ENCODE measurements around a stretch of chr4.

GRCh38 chr4:87038712-87039279 lies 104.0 kb downstream of the AFF1 start:
- PRO-cap: no peak
- RAMPAGE, long total RNA, 3 experiments: no peak in any of the 3 experiments

GRCh38 chr4:87045556-87046400 lies 111.0 kb downstream of the AFF1 start:
- PRO-cap: no peak
- RAMPAGE, long total RNA, 3 experiments: no peak in any of the 3 experiments

- PRO-cap: no peak
- RAMPAGE, long total RNA, 3 experiments: no peak in any of the 3 experiments
Observed at GRCh38 chr4:87057781-87058032, 122.9 kb downstream of the AFF1 start.

DNA sequence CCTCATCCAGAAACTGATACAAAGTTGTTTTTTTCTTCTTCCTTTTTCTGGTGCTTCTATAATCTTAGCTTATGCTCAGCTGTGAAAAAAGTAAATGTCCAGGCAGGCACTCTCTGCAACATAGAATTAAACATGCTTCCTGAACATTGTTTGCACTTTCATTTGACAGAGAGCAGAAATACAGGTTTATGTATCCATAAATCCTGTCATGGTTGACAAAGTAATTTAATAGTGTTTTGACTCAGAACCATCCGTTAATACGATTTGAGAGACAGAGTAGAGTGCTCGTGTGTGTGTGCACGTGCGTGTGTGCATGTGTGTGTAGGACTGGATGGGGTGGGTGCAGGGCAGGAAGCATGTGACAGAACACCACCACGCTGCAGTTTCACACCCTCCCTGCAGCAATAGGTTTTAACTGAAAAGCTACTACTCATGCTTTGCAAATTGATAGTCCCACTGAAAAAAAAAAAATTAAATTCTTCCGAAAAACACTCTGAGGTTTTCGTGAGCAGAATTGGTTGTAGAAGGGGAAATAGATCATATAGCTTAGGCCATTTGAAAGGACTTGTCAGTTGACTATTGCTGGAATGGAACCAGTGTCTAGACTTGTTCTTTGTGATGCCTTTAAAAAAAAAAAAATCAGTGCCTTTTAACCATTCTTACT lies 139.0 kb downstream of the AFF1 start:
- PRO-cap: no peak
- RAMPAGE, long total RNA, 3 experiments: no peak in any of the 3 experiments

- PRO-cap: no peak
- RAMPAGE, long total RNA, 3 experiments: no peak in any of the 3 experiments
Observed at GRCh38 chr4:87125604-87126494, 94.6 kb downstream of the KLHL8 start.

GRCh38 chr4:87476899-87477362 lies 52.2 kb downstream of the SPARCL1 start:
- PRO-cap: no peak
- RAMPAGE, long total RNA, 3 experiments: no peak in any of the 3 experiments

DNA sequence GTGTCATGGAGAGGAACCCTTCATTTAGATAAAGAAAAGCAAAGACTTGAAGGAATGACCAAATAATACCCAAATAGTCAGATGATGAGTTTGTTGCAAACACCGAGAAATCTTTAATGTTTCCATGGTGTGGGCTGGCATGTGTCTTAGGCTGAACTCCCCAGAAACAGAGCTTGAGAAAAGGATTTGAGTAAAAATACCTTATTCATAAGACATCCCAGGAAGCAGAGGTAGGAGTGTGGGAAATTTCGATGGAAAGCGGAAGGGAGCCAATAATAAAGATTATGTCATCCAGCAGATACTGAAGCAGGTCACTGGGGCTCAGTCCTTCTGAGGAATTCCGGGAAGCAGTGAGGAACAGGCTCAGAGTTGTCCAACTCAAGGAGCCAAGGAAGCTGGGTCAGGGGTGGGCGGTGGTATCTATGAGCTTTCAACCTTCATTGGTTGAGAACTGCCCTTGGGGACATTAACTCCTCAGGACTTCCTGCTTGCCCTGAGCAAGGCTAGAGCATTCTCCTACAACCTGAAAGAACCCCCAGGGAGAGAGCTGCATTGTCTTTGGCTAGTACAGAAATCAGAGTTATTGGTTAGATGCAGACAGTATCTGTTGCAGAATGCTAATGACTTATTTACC lies 68.1 kb downstream of the DMP1 start:
- PRO-cap: no peak
- RAMPAGE, long total RNA, 3 experiments: no peak in any of the 3 experiments

- PRO-cap: unidirectional peak, minus-strand start at chr4:88008787
- RAMPAGE, long total RNA, 3 experiments: no peak in any of the 3 experiments
Observed at GRCh38 chr4:88008679-88009295, 1.4 kb downstream of the PKD2 start.

- PRO-cap: no peak
- RAMPAGE, long total RNA, 3 experiments: no peak in any of the 3 experiments
Observed at GRCh38 chr4:88110791-88111219, 47.6 kb downstream of the ABCG2 start.

- PRO-cap: bidirectional peak, plus-strand start at chr4:88291251, minus-strand start at chr4:88291040
- RAMPAGE, long total RNA, 3 experiments: no peak in any of the 3 experiments
Observed at GRCh38 chr4:88290841-88291409, 6.6 kb upstream of the PPM1K start.

DNA sequence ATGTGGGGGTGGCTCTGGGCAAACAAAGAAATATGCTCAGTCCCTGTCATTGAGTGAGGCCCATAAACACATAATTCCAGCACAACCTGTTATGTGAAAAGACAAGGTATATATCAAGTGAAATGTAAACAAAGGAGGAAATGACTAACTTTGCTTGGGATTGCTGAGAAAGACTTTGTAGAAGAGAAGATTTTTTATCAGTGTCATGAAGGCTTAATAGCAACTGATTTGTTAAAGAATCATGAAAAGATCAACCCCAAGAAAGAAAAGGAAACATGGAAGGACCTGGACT lies 34.7 kb upstream of the PPM1K start:
- PRO-cap: no peak
- RAMPAGE, long total RNA, 3 experiments: no peak in any of the 3 experiments

DNA sequence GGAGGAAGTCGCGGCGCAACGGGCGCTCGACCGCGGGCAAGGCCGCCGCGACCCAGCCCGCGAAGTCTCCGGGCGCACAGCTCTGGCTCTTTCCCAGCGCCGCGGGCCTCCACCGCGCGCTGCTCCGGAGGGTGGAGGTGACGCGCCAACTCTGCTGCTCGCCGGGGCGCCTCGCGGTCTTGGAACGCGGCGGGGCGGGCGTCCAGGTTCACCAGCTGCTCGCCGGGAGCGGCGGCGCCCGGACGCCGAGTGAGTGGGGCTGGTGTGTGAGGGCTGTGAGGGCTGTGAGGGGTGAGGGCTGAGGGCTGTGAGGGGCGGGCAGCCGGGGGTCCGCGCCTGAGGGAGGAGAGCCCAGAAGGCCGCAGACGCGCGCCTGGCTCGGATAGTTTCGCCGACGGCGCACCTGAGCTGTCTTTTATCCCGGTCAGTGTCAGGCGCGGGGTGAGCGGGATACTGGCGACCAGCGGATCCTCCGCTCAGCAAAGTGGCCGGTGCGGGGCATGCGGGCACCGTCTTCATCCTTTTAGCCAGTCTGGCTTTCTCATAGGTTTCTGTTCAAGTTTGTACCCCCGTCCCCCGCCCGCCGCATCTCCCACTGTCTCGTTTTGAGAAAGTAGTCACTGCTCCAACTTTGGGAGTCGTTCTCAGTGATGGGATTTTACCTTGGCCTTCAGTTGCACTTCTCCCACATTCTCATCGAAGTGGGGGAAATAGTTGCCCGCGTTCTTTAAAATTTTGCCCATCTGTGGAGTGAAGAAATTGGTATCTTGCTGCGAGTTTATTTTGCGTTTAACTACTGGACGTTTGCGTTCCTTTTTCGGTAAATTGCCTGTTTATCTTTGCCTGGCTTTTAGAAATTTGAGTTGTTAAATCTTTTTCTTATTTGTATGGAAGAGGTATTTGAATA lies 620 bp downstream of the HERC5 start:
- PRO-cap: no peak
- RAMPAGE, long total RNA, 3 experiments: no peak in any of the 3 experiments

- PRO-cap: no peak
- RAMPAGE, long total RNA, 3 experiments: no peak in any of the 3 experiments
Observed at GRCh38 chr4:88463301-88464036, 6.5 kb downstream of the HERC5 start.

- PRO-cap: no peak
- RAMPAGE, long total RNA, 3 experiments: no peak in any of the 3 experiments
Observed at GRCh38 chr4:88738110-88738782, 40.6 kb upstream of the NAP1L5 start.

DNA sequence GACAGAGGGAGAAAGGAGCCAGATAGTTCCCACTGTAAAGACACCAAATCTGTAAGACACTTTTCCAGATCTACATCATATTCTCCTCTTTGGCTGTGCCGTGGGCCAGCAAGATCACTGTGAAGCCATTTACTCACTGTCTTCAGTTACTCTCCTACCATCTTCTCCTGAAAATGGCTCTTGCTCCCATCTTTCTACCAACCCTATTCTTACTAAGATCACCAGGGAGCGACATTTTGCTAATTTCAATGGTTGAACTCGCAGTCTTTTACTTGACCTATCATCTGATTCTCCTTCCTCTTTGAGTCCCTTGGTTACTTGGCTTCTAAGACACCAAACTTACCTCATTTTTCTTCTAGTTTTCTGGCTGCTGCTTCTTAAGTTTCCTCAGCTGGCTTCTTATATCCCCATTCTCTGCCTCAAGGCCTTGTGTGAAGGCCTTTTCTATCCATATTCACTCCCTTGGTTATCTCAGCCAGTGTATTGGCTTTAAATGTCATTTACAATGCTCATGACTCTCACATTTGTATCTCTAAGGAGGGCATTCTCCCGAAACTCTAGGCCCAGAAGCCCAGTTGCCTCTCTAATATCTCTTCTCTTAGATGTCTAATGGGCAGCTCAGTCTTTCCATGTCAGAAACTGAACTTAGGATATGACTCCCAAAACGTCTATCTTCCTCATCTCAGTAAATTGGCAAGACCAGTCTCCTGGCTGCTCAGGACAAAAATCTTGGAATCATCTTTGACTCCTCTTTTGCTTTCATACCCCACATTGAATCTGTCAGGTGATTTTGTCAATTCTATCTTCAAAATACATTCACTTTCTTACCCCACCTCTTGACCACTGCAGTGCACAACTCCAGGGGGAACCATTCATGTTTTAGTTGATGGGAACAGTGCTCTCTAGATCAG lies 80.2 kb upstream of the NAP1L5 start:
- PRO-cap: no peak
- RAMPAGE, long total RNA, 3 experiments: start-site peak on the minus strand in 1 of 3 experiments, centred at position 641 of the sequence, 7 reads per replicate

- PRO-cap: no peak
- RAMPAGE, long total RNA, 3 experiments: no peak in any of the 3 experiments
Observed at GRCh38 chr4:89157496-89158197, 46.3 kb downstream of the TIGD2 start.

- PRO-cap: no peak
- RAMPAGE, long total RNA, 3 experiments: no peak in any of the 3 experiments
Observed at GRCh38 chr4:89303142-89303669, 4.4 kb downstream of the GPRIN3 start.

- PRO-cap: no peak
- RAMPAGE, long total RNA, 3 experiments: no peak in any of the 3 experiments
Observed at GRCh38 chr4:89303686-89304419, 3.7 kb downstream of the GPRIN3 start.

DNA sequence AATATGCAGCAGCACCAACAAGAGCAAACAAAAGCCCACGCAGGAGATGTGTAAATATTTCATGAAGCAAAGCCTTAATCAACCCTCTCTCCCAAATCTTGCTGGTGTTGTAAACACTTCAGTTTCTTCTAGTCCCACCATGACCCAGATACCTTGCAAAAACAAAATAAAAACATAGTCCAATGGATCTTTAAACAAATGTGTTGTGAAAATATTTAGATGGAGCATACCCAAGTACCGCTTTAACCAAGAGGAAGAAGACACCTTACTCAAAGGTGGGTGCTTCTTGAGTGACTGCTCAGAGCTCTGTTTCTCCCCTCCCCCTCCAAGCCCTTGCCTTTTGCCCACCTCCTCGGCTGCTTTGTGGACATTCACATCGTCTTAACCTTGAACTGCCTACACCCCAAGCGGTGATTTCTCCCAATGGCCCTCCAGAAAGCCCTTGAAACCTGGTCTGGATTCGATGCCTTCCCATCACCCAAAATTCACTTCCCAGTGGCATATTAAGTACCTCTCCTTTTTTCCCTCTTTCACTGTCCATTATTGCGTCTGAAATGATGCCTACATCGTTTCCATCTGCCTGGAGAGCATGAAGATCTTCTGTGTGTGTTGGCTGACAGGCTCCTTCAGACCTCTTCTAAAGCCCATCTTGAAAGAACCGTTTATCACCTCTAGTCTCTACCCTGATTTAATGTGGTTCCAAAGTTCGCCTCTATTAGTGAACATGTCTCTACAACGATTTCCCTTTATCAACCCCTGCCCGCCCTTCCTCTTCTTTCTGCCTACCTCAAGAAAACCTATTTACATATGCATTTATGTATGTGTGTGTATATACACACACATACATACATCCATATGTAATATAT lies 1.0 kb downstream of the GPRIN3 start:
- PRO-cap: no peak
- RAMPAGE, long total RNA, 3 experiments: no peak in any of the 3 experiments

DNA sequence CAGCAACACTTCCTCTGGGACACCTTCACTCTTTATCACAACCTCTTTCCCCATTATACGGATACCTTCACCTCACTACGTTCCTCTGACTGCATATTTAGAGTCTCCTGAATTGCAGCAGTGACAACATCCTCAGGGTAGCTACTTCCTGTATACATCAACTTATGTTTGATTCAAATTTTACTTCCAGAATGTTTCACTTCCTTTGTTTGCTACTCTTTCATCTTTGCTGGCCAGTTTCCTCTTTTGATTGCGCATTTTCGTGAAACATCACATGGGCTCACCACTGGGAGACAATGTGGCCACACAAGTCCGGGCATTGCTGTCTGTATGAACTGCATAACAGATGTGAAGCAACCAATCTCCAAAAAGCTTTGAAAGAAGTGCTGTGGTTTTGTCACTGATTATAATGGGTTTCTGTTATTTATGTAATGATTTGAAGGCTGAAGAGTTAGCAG lies 7.5 kb downstream of the SNCA start:
- PRO-cap: unidirectional peak, plus-strand start at position 319 of the sequence
- RAMPAGE, long total RNA, 3 experiments: no peak in any of the 3 experiments